ENCODE measurements around a stretch of chr5.

- PRO-cap, 4 experiments, result no peak in any of the 4 experiments
- RAMPAGE, long total RNA, 4 experiments, result no peak in any of the 4 experiments
Measured at GRCh38 chr5:75480780-75481607, 30.4 kb downstream of the CERT1 start.

DNA sequence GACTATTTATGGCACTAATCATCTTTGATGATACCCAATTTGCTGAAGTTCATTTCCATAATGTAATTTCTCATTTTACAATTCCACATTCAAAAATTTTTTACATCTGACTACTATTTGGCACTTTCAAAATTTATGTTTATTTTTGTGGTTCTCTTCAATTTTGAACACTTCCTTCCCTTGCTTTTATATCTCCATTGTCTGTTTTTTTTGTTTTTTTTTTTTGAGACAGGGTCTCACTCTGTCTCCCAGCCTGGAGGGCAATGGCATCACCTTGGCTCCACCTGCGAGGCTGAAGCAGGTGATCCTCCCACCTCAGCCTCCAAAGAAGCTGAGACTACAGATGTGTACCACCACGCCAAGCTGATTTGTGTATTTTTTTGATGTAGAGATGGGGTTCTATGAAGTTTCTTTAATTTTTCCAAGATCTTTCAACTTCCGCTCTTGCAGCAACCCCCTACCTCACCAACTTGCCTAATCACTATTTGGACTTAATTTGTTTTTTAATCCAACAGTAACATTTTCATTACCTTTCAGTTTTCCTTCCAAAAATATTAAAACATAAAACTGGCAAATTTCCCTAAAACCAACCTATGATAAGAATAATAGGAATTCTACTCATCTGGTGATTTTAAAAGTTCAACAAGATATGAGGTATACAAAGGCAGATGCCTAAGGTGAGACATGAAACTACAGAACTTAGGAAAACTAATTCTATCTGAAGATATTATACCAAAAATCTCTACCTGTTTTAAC is 10.5 kb downstream of the CERT1 start:
- PRO-cap, 4 experiments, result no peak in any of the 4 experiments
- RAMPAGE, long total RNA, 4 experiments, result no peak in any of the 4 experiments

- PRO-cap, 4 experiments, result no peak in any of the 4 experiments
- RAMPAGE, long total RNA, 4 experiments, result no peak in any of the 4 experiments
Measured at GRCh38 chr5:75584439-75585063, 26.7 kb upstream of the ANKDD1B start.

GRCh38 chr5:75593592-75594322 is 17.5 kb upstream of the ANKDD1B start:
- PRO-cap, 4 experiments, result no peak in any of the 4 experiments
- RAMPAGE, long total RNA, 4 experiments, result no peak in any of the 4 experiments

GRCh38 chr5:75612059-75612551 is 852 bp downstream of the ANKDD1B start:
- PRO-cap, 4 experiments, result no peak in any of the 4 experiments
- RAMPAGE, long total RNA, 4 experiments, result no peak in any of the 4 experiments

DNA sequence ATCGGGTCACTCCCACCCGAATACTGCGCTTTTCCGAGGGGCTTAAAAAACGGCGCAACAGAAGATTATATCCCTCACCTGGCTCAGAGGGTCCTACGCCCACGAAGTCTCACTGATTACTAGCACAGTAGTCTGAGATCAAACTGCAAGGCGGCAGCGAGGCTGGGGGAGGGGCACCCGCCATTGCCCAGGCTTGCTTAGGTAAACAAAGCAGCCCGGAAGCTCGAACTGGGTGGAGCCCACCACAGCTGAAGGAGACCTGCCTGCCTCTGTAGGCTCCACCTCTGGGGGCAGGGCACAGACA is 21.3 kb downstream of the POC5 start:
- PRO-cap, 4 experiments, result no peak in any of the 4 experiments
- RAMPAGE, long total RNA, 4 experiments, result no peak in any of the 4 experiments

GRCh38 chr5:76220780-76221250 is 137.6 kb downstream of the SV2C start:
- PRO-cap, 4 experiments, result no peak in any of the 4 experiments
- RAMPAGE, long total RNA, 4 experiments, result no peak in any of the 4 experiments

GRCh38 chr5:76401686-76402251 is 1.3 kb upstream of the IQGAP2 start:
- PRO-cap, 4 experiments, result peak in 1 of 4 experiments; most common plus-strand start chr5:76401918 (in 1); most common minus-strand start chr5:76401839 (in 1)
- RAMPAGE, long total RNA, 4 experiments, result no peak in any of the 4 experiments

- PRO-cap, 4 experiments, result no peak in any of the 4 experiments
- RAMPAGE, long total RNA, 4 experiments, result no peak in any of the 4 experiments
Measured at GRCh38 chr5:76479914-76480453, 76.9 kb downstream of the IQGAP2 start.

DNA sequence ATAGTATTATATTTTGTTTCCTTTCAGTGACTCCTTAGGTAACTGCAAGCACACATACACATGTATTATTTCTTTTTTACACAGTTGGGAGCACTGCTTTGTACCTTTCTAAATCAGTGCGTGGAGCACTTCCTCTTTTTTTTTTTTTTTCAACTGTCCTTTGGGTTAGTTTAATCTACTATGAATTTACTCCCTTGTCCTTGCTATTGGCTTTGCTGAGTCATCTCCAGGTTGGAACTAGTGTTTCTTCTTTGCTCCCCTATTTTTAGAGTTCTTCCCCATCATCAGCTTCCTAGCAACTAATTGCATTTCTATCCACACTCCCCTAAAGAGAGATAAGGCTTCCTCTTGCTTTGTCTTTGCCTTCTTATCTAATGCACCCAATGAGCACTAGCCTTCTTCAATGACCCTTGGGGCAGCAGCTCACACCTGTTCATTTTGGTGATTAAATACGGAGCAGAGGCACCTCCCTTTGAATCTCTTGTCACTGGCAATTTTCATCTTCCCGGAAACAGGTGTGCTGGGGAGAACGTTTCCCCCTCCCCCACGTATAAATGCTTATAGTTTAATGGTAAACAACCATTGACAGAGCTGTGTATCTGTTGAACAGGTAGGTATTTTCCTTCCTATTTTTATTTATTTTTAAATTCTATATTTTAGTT is 24.4 kb downstream of the S100Z start:
- PRO-cap, 4 experiments, result peak in 2 of 4 experiments; most common minus-strand start position 144 of the sequence (in 2)
- RAMPAGE, long total RNA, 4 experiments, result start-site peak on the plus strand in 1 of 4 experiments, centred at position 571 of the sequence, 46 reads per replicate

DNA sequence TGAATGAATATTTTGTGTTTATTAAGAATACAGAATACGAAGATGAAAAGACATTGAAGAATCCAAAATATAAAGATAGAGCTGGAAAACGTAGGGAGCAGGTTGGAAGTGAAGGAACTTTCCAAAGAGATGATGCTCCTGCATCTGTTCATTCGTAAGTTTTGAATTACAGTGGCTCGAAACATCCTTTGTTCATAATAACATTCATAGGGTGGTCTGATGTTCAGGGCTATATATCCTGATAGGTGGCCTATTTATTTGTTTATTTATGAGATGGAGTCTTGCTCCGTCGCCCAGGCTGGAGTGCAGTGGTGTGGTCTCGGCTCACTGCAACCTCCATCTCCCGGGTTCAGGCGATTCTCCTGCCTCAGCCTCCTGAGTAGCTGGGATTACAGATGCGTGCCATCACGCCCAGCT is 27.5 kb downstream of the ZBED3 start:
- PRO-cap, 4 experiments, result no peak in any of the 4 experiments
- RAMPAGE, long total RNA, 4 experiments, result no peak in any of the 4 experiments

GRCh38 chr5:77630483-77631375 is 7.8 kb downstream of the OTP start:
- PRO-cap, 4 experiments, result no peak in any of the 4 experiments
- RAMPAGE, long total RNA, 4 experiments, result no peak in any of the 4 experiments

DNA sequence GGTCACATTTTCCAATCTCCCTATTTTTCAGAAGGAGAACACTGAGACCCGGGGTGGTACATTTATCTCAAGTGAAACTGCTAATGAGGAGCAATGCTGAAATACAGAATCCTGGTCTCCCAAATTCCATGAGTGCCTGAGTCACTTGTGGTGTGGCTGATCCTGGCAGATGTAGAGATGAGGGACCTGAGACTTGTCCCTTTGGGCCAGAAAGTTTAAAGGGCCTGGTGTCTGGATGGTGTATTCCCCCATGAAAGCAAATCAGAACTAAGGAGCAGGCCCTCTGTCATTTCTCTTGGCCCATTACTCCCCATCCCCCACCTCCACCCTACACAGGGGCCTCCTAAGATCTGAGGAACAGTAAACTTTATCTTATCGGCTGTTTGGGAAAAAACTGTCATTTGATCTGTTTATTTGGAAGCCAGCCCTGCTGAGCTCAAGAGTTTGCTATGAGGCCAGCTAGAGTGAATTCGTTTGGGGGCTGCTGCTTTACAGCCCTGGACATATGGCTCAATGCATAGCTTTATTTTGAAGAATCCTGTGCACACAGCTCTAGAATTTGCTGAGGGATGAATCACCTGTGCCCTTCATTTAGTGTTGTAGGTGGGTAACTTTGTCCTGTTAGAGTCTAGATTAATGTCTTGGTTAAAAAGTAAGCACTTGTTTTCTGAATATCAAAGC is 140.2 kb downstream of the LHFPL2 start:
- PRO-cap, 4 experiments, result no peak in any of the 4 experiments
- RAMPAGE, long total RNA, 4 experiments, result no peak in any of the 4 experiments

- PRO-cap, 4 experiments, result no peak in any of the 4 experiments
- RAMPAGE, long total RNA, 4 experiments, result start-site peak on the minus strand in 2 of 4 experiments, at chr5:78549153-78549269 at its widest, 8 to 15 reads per replicate
Measured at GRCh38 chr5:78548853-78549484, 99.6 kb downstream of the LHFPL2 start.

DNA sequence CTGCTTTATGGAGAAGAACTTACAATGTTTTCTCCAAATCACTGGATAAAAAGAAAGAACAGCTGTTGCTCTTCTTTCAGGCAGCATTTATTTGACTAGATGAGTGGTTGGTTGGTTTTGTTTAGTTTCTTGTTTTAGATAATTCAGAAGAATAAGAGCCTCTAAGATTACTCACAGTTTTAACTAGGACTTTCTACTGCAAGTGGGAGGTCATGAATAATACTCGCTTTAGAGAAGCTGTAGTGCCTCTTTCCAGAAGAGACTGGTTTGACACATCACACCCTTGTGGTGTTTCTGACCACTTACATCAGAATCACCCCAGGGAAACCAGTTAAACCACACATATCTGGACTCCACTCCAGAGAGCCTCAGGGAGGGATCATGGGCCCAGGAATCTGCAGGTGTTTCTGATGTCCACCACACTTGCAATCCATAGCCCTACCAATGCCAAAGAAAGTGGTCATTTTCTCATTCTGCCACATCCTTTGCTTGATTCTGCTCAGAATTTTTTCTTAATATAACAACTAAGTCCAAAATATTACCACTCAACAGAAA is 29.7 kb upstream of the LHFPL2 start:
- PRO-cap, 4 experiments, result no peak in any of the 4 experiments
- RAMPAGE, long total RNA, 4 experiments, result no peak in any of the 4 experiments

- PRO-cap, 4 experiments, result no peak in any of the 4 experiments
- RAMPAGE, long total RNA, 4 experiments, result no peak in any of the 4 experiments
Measured at GRCh38 chr5:78690997-78691693, 42.6 kb upstream of the LHFPL2 start.

GRCh38 chr5:78699462-78700269 is 51.1 kb upstream of the LHFPL2 start:
- PRO-cap, 4 experiments, result no peak in any of the 4 experiments
- RAMPAGE, long total RNA, 4 experiments, result no peak in any of the 4 experiments

- PRO-cap, 4 experiments, result no peak in any of the 4 experiments
- RAMPAGE, long total RNA, 4 experiments, result no peak in any of the 4 experiments
Measured at GRCh38 chr5:79025143-79025726, 40.1 kb upstream of the ARSB start.

- PRO-cap, 4 experiments, result no peak in any of the 4 experiments
- RAMPAGE, long total RNA, 4 experiments, result no peak in any of the 4 experiments
Measured at GRCh38 chr5:79047241-79047885, 22.1 kb downstream of the DMGDH start.

- PRO-cap, 4 experiments, result no peak in any of the 4 experiments
- RAMPAGE, long total RNA, 4 experiments, result no peak in any of the 4 experiments
Measured at GRCh38 chr5:79050416-79051042, 18.9 kb downstream of the DMGDH start.

All from spleen (tissue), 7 donors.